Mesenchymal stem cell of Wharton's jelly (primary cell): ENCODE measurements around the gene OR13C9.

DNA sequence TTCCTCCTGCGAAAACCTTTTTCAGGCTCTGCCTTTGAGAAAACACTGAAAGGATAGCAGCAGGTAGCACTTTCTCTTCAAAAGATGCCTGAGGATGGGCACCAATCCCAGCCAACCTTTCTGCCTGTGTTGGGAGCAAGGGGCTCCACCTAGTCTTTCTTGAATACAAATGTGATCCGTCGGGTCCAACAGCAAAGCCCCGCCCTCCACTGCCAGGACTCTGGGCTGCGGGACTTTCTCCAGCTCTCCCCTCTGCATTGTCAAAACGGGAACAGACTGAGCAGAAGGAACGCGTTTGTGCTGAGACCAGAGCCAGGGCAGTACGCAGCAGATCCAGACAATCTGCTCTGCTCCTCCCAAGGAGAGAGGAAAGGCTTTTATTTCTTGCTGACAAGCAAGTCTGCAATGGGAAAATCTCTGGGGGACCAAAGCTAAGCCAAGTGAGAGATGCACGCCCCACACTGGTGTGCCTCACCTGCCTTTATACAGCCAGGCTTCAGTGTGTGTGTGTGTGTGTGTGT lies 139.8 kb downstream of the SEC61B start:
- CAGE, long polyA plus RNA: no peak

- CAGE, long polyA plus RNA: no peak
Measured at GRCh38 chr9:99905762-99906293, 626 bp upstream of the STX17 start.

GRCh38 chr9:99998420-99999390 lies 92.3 kb downstream of the STX17 start:
- CAGE, long polyA plus RNA: no peak

DNA sequence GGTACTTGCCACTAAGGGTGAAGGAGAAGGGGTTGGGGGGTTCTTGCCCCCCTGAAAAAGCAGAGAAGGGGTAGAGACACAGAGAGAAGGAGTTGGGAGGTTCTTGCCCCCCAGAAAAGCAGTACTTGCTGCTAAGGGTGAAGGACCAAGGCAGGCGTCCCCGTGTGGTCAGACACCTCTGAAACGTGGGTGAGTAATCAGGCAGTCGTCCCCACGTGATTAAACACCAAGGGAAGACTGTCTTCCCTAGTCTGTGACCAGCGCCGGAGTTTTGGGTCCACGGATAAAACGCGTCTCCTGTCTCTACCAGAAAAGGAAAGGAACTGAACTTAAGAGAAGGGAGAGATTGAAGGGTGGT lies 46.5 kb downstream of the INVS start:
- CAGE, long polyA plus RNA: no peak

DNA sequence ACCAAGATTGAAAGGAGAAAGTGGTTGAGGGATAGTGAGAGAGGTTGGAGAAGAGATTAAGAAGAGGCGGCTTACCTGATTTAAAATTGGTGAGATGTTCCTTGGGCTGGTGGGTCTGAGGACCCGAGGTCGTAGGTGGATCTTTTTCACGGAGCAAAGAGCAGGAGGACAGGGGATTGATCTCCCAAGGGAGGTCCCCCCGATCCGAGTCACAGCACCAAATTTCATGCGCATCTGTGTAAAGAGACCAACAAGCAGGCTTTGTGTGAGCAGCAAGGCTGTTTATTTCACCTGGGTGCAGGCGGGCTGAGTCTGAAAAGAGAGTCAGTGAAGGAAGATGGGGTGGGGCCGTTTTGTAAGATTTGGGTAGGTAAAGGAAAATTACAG lies 46.8 kb downstream of the INVS start:
- CAGE, long polyA plus RNA: no peak

GRCh38 chr9:100474654-100475348 lies 1.9 kb downstream of the TMEFF1 start:
- CAGE, long polyA plus RNA: no peak

DNA sequence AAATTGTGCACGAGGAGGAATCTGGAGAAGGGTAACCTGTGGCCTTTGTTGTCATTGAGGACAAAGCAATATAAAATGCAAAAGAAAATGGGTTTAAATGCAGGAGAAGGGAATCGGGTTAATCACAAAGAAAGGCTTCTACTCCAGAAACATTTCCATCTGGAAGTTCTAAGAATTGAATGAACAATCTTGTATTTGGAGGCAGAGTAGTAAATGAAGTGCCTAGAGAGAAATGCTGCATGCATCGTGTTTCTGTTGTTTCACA lies 16.1 kb downstream of the CAVIN4 start:
- CAGE, long polyA plus RNA: no peak

DNA sequence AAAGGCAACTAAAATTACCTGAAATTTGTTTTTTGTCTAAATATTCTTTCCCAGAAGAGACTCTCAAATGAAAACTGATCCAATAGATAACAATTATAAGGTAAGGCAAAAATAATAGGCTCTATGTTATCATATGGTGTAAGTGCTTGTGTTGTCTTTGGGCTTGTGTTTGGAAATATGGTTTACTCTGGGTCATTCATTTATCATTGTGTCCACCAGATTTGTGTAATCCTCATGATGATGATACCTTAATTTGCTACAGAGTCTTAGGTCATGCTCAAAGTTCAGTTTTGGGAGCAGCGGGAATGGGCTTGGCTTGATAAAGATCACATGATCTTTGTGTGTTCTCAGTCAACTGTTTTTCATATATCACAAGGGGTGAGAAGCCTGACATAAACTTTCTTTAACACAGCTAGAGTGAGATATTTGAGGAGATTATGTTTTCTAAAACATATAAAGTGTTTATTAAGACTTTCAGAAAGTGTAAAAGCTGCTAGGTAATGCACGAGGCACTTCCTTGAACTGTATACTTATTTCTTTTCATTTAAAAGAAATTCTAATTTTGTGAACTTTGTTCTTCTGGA lies 34.2 kb downstream of the PLPPR1 start:
- CAGE, long polyA plus RNA: no peak

- CAGE, long polyA plus RNA: no peak
Measured at GRCh38 chr9:101375291-101376128, 9.3 kb downstream of the BAAT start.

GRCh38 chr9:101376488-101377208 lies 8.2 kb downstream of the BAAT start:
- CAGE, long polyA plus RNA: no peak

DNA sequence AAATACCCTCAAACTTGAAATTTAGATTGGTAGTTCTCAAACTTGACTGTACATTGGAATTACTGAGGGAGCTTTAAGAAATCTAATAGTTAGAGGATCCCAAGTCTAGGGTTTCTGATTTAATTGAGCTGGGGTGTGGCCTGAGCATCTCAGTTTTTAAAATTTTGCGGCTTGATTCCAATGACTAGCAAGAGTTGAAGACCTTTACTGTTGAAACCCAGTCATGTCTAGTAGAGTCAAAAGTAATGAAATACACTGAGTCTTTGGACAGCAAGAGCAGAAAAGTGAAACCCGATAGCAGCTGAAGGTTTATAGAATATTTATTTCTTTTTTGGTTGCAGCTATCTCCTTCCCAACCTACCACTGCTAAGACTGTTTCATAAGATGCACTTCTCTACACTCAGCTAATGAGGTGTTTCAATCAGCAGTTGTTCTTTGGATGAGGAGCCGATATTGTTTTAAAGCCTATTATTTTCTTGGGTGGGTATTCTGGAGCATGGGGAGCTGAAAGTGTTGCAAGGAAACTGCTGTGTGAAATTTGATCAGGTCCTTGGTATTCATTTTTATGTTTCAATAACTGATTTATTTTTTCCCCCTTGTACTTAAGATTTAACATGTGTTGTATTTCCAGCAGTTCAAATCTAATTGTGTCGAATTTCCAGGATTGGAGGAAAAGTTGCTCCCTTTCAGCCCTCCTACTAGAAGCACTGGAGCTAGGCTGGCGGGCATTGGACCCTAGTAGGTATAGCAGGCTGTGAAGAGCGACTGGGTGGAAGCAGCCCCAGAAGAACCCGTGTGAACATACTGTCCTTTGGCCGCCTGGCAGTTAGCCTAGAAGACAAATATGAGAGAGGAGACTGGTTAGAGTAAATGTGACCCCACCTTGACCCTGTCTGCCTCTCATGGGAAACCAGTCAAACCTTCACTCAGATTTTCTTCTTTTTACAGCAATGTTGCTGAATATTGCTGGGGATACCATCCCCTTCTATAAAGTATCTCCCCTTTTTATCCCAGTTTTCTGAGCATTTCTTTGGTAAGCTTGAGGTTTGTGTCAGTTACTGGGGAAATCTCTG lies 14.2 kb downstream of the ALDOB start:
- CAGE, long polyA plus RNA: no peak

DNA sequence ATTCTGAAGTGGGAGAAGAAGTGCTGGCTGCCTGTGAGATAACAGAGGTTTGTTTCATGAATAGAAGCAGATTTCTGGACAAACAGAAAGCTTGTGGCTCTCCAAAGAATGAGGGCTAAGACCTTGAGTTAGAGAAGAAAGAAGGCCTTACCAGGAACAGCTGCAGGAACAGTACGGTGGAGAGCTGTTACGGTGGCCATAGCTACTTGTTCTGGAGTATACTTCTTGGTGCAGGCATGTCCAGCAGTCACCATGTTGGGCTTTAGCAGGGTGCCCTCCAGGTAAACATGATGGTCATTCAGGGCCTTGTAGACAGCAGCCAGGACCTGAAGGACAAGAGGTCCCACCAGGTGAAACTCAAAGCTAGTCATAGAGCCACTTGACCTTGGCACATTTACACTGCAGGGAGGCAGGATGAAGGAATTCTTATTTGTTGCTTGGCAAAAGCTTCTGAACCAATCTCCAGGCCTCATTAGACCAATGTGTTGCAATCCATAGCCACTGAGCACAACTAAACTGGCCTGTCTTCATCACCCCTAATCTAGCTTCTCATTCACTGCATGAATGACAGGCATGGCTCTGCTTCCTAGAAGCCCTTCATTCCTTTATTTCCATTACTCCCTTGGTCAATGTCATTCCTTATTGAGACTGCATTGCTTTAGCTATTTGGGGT lies 10.1 kb downstream of the ALDOB start:
- CAGE, long polyA plus RNA: no peak

GRCh38 chr9:101443936-101444310 lies 8.3 kb upstream of the ALDOB start:
- CAGE, long polyA plus RNA: no peak

- CAGE, long polyA plus RNA: no peak
Measured at GRCh38 chr9:101572373-101572704, 22.4 kb downstream of the PPP3R2 start.

GRCh38 chr9:102223316-102224022 lies 485.0 kb upstream of the GRIN3A start:
- CAGE, long polyA plus RNA: no peak

DNA sequence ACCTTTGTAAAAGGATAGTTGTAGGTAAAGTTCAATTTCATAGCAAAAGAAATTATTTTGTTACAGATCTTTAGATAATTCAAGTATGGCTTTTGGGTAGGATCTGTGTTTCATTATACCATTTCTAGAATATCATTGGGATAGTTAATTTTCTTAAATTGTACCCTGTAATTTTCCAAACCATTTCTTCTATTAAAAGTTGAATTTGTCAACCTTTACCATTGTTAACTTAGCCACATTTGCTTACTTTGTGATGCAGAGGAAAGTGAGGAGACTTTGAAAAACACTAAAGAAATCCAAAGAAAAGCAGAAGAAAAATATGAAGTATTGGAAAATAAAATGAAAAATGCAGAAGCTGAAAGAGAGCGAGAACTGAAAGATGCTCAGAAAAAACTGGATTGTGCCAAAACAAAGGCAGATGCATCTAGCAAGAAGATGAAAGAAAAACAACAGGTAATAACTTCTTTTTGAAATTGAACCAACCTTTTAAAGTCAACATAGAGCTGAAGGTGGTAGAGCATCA lies 30.6 kb downstream of the SMC2 start:
- CAGE, long polyA plus RNA: no peak

DNA sequence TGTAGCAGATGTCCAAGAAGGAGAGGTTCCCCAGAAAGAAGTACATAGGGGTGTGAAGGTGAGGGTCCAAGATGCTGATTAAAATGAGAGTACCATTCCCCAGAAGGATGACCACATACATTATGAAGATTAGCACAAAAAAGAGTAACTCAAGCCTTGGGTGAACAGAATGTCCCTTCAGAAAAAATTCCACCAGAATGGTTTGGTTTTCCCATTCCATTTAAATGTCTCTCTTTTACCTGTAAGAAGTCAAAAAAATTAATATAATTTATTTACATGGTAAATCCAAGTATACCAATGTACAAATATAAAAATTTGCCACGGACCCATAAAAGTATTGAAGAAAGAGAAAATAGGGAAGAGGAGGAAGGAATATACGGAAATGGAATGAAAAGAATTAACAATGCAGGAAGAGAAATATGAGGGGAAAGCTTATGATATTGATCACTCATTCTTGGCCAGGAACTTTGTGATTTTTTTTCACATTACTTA lies at the start of gene OR13C9:
TSS of gene OR13C9 (minus strand) at position 220 of the 492 bp plus-strand sequence.
- CAGE, long polyA plus RNA: no peak

GRCh38 chr9:104748628-104749177 lies 1.2 kb downstream of the NIPSNAP3A start:
- CAGE, long polyA plus RNA: no peak

- CAGE, long polyA plus RNA: no peak
Measured at GRCh38 chr9:104790011-104790275, 26.0 kb downstream of the NIPSNAP3B start.

DNA sequence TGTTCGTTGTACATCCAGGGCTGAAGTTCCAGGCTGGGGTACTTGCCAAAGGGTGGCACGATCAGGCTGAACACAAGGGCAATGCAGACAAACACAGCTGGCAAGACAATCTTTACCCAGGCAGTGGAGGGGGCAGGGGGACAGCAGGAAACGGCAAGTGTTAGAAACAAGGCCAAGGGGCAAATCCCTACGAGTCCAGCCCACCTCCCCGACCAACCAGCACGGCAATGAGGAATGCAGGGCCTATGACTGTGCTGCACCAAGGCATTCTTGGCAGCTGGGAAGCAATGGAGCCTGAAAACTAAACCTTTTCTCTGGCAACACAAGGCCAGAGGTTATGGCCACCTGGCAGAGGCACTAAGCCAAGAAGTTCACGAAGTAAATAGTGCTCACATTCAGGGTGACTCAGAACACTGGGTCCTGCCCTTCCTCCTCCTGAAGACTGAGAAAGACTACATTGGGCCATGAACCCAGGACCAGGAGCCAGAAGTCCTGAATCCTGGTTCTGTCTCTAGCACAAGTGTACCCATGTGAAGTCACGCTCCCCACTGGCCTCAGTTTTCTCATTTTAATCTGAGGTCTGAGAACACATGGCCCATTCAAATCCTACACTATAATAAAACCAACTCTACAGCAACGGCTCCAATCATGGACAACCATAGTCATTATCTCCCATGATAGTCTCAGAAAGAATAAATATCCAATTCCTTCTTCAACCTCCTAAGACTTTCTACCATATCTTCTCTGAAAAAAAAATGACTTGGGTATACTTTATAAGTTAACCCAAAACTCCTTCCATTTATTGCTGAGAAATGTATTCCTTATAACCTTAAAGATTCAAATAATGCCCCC lies 47.1 kb downstream of the NIPSNAP3B start:
- CAGE, long polyA plus RNA: no peak